Caco-2 (cell line): ENCODE measurements around a stretch of chr7.

GRCh38 chr7:74482674-74483033 lies 28.9 kb downstream of the GTF2IRD1 start:
- PRO-cap = bidirectional peak, plus-strand start at chr7:74482837, minus-strand start at chr7:74482726
- RRBS = no CpG with 5 or more reads among the region's 13 CpGs

GRCh38 chr7:74502353-74503099 lies 48.8 kb downstream of the GTF2IRD1 start:
- PRO-cap = no peak
- RRBS = 96% methylated on average over 3 of the region's 21 CpGs

DNA sequence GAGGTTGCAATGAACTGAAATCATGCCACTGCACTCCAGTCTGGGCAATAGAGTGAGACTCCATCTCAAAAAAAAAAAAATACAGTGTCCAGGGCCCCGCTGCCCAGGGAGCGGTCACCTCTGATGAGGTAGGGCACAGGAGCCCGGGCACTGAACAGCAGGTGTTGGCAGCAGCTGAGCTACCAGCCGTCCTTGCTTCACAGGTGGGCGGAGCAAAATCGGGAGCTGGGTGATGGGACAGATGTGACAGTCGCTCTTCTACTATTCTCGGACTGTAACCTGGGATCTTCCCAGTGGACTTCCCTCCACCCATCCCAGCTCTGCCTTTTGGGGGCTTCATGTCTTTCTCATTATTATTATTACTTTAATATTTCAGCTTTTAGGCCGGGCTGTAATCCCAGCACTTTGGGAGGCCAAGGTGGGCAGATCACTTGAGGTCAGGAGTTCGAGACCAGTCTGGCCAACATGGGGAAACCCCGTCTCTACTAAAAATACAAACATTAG lies 49.4 kb downstream of the GTF2IRD1 start:
- PRO-cap = no peak
- RRBS = no CpG with 5 or more reads among the region's 11 CpGs

- PRO-cap = no peak
- RRBS = no CpG with 5 or more reads among the region's 12 CpGs
Measured at GRCh38 chr7:74649816-74650436, 7.6 kb upstream of the GTF2I start.

- PRO-cap = no peak
- RRBS = no CpG with 5 or more reads among the region's 3 CpGs
Measured at GRCh38 chr7:74710774-74711497, 53.4 kb downstream of the GTF2I start.

DNA sequence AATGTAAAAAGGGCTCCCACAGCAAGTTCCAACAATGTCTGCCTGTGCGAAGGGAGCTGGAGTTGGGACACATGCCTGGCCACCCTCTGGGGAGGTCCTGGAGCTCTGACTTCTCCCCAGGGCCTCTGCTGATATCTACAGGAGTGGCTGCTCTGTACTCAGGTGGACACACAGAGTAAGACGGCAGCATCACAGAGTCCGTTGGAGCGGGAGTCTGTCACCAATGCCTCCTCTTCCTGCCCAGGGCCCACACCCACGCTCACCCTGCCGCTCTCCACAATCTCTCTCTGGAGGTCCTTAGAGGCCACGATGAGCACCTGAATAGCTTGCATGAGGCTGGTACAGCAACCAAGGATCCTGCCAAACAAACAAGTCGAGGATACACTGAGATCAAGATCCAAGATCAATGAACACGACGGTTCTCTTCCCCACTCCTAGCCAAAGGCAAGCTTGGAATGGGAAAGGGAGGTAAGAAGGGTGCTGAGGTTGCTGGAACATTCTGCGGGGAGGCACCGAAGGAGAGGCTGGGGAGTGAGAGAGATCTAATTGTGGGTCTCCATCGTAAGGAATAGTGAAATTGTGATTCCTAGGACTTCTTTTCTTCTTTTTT lies 54.7 kb downstream of the SPDYE5 start:
- PRO-cap = no peak
- RRBS = no CpG with 5 or more reads among the region's 13 CpGs

GRCh38 chr7:75649288-75650160 lies 89.2 kb downstream of the HIP1 start:
- PRO-cap = no peak
- RRBS = no CpG with 5 or more reads among the region's 11 CpGs

- PRO-cap = no peak
- RRBS = no CpG with 5 or more reads among the region's 4 CpGs
Measured at GRCh38 chr7:75679101-75679541, 59.6 kb downstream of the HIP1 start.

GRCh38 chr7:75842427-75843463 lies 29.1 kb upstream of the CCL24 start:
- PRO-cap = no peak
- RRBS = no CpG with 5 or more reads among the region's 13 CpGs

- PRO-cap = no peak
- RRBS = no CpG with 5 or more reads among the region's 22 CpGs
Measured at GRCh38 chr7:75889554-75890381, 10.9 kb downstream of the RHBDD2 start.

DNA sequence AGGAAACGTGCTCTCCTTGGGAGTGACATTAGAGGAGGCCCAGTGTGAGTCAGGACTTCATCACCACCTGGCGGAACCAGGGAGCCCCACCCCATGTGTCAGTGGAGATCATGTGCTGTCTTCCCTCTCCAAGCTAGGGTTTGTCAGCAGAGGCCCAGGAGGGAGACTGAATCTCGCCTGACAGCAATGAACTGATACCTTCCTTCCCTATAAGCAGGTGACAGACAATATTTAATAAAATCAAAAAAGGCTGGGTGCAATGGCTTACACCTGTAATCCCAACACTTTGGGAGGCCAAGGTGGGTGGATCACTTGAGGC lies 29.0 kb downstream of the POR start:
- PRO-cap = no peak
- RRBS = no CpG with 5 or more reads among the region's 3 CpGs

DNA sequence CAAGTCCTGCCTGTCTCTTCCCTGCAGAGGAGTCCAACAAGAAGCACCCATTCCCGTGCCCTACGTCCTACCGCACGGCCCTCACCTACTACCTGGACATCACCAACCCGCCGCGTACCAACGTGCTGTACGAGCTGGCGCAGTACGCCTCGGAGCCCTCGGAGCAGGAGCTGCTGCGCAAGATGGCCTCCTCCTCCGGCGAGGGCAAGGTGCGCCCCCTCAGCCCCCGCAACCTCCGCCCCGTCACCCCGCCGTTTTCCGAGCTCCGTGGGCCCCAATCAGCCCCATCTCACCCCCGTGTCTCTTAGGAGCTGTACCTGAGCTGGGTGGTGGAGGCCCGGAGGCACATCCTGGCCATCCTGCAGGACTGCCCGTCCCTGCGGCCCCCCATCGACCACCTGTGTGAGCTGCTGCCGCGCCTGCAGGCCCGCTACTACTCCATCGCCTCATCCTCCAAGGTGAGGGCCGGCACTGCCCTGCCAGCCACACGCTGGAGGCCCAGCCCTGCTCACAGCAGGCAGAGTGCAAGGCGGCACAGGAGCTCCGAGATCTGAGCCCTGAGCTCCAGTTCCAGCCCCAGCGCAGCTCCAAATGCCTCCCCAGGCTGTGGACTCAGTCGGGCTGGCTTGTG lies 9.5 kb downstream of the TMEM120A start:
- PRO-cap = no peak
- RRBS = no CpG with 5 or more reads among the region's 39 CpGs

DNA sequence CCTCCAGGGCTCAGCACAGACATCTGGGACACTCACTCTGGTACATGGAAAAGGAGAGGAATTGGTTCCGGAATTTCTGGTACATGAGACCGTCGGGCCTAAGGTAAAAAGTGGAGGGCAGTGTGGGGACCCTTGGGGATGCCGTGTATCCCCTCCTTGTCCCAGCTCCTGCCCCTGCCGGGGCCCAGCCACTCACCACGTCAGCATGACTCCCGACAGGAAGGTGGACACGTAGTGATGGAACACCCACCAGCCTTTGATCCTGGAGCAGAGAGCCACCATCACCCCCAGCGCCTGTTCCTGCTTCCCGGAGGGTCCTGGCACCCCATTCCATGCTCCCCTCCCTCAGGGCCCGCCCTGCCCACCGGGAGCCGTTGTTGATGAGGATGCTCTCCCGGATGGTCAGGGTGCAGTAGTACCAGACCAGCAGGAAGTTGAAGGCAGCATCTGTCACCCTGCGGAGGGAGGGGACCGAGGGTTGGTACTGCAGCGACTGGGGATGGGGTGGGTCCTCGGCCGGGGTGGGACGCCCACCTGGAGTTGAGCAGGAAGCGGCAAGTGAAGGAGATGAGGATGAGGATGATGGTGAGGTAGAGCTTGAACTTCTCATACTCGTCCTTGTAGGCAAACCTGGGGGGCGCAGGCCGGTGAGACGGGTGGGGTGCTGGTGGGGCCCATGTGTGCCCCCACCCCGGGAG lies 6.4 kb downstream of the TMEM120A start:
- PRO-cap = no peak
- RRBS = 96% methylated on average over 10 of the region's 26 CpGs

DNA sequence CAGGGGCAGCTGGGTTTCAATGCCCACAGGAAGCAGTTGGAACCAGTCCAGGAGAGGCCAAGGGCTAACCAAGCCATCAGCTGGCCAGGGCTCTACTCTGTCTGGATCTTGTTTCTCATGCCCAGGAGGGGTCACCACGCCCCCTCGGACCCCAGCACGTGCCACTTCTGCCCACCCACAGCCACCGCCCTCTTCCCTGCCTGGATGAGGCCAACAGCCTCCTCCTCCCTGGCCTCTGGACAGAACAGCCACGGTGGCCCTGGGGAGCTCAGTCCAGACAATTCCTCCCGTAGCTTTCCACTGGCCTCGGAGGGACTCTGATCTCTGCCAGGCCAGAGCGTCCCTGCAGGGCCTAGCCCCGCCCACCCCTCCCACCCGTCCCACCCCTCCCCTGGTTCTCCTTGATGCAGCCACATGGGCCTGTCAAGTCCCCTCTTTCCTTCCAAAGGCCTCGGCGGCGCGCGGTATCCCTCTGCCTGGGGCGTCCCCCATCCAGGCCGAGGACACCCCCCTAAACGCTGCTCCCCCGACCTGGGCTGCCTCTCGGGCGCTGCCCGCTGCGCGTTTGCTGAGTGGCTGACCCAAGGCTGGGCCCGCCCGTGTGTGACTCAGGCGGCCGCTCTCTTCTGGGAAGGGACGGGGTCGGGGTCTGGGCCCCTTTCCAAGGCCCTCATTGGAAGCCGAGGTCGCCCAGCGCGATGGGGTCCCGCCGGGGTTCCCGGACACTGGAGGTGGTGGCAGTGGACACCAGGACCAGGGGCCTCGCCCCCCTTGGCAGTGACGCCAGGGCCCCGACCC lies 608 bp downstream of the TMEM120A start:
- PRO-cap = bidirectional peak, plus-strand start at position 426 of the sequence, minus-strand start at position 319 of the sequence
- RRBS = no CpG with 5 or more reads among the region's 40 CpGs

DNA sequence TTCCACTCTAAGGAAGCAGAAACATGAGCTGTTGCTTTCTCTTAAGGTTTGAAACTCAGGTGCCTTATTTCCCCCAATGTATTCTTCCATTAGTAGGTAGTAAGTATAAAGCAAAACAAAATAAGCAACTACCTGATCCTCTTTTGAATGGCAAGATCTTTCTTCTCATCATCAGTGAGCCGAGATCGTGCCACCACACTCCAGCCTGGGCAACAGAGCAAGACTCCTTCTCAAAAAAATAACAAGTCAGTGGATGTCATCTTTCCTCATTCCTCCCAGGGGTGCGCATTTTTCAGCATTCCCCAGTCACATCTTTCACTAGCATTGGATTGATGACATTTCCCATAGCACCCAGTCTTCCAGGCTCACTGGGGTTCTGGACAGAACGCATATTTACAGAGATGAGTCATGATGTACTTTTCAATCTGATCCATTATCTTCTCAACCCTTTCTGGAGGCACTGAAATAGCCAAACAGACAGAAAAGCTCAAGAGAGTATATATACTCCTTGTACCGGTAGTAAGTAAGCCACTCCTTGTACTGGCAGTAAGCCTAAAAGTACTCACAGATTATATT lies 60.5 kb downstream of the MDH2 start:
- PRO-cap = no peak
- RRBS = no CpG with 5 or more reads among the region's 5 CpGs

- PRO-cap = no peak
- RRBS = no CpG with 5 or more reads among the region's 6 CpGs
Measured at GRCh38 chr7:76133919-76134635, 67.6 kb upstream of the SRRM3 start.

GRCh38 chr7:76142825-76143190 lies 58.9 kb upstream of the SRRM3 start:
- PRO-cap = no peak
- RRBS = no CpG with 5 or more reads among the region's 4 CpGs

DNA sequence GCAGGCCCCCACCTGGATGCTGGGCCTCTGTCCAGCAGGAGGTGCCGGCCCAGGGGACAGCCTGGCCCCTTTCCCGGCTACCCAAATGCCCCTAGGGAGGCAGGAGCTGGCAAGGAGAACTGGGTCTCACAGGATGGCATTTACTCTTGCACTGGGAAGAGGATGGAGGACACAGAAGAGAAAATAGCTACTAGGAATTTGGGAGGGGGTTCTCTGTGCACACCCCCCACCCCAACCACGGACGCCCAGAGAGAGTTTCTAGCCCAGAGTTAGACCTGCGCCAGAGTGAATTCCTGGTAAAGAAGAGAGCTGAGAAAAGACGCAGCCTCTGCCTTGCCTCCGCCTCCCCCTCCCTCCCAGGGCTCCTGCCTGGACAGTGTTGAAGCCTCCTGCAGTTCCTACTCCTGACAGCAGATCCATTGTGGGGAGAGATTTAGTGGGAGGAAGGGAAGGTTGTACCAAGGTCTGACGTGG lies 797 bp downstream of the SRRM3 start:
- PRO-cap = no peak
- RRBS = no CpG with 5 or more reads among the region's 8 CpGs

DNA sequence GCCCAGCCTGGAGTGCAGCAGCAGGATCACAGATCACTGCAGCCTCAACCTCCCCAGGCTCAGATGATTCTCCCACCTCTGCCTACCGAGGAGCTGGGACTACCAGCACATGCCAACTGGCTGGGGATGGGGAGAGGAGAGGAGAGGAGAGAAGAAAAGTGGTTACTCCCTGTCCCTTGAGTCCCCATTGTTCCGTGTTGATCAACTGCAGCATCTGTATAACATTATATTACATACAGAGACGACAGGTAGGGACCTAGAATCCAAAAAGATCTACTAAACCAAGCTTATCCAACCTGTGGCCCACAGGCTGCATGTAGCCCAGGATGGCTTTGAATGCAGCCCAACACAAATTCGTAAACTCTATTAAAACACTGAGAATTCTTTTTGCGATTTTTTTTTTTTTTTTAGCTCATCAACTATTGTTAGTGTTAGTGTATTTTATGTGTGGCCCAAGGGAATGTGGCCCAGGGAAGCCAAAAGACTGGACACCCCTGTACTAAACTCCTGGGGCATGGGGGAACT lies 27.6 kb downstream of the YWHAG start:
- PRO-cap = no peak
- RRBS = no CpG with 5 or more reads among the region's 5 CpGs

GRCh38 chr7:76464653-76465504 lies 3.4 kb downstream of the DTX2 start:
- PRO-cap = no peak
- RRBS = no CpG with 5 or more reads among the region's 14 CpGs